ENCODE measurements around a stretch of chr7.

DNA sequence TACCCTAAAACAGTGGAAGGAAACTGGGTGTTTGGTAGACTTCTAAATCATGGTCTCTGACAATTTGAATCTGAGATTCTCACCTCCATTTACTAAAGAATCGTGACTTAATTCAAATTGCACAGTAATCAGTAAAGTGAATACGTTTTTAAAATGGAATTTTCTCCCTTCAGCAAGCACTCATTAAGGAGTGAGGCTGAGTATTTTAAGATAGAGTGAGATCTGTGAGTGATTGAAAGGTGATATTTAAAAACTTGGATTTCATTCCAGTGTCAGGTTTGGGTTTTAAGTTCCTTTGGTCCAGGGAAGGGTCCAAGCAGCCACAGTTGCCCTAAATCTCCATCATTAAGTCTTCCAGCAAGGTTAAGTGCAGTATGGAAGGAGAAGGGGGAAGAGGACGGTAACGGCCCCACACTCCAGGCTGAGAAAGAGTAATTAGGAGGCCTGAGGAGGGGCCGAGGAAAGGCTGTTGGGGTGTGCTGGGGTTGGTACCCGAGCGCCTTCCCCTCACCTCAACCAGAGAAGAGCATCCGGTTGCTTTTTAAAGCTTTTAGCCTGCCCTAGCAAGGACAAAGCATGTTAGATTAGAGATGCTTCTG lies 9.2 kb upstream of the ZSCAN21 start:
- PRO-cap = no peak
- RRBS, 2 experiments = no CpG with 5 or more reads among the region's 8 CpGs

DNA sequence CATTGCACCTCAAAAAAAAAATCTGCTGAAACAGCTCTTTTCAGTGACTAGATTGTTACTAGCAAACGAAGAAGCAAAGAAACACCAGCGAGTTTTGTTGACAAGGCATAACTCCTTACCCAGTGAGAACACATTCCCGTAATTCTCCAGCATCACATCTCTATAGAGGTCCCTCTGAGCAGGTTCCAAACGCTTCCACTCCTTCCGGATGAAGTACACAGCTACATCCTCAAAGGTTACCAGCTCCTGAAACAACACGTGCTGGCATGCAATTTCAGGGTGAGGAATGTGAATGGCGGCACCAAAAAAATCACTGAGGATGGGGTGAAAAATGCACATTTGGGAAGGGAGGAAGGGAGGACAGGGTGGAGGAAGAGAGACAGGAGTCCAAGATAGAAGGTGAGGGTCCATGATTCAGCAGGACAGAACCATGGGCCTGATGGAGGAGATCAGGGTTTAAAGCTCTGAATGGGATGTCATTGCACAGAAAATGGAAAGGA lies 6.5 kb downstream of the ZNF3 start:
- PRO-cap = no peak
- RRBS, 2 experiments = no CpG with 5 or more reads among the region's 7 CpGs

DNA sequence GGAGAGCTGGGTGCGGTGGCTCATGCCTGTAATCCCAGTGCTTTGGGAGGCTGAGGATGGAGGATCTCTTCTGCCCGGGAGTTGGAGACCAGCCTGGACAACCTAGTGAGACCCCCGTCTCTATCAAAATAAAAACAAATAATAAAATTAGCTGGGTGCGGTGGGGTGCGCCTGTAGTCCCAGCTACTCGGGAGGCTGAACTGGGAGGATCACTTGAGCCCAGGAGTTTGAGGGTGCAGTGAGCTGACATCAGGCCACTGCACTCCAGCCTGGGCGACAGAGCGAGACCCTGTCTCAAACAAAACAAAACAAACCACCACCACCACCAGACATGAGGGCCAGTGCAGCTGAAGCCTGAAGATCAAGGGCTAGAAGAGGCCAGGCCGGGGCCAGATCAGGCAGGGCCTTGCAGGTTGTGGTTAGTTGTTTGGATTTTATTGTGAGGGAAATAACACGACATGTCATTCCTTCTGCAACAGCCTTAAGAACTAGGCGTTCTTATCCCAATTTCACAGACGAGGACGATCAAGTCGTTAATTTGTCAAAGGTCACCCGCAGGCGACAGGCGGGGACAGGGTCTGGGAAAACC lies 461 bp upstream of the COPS6 start:
- PRO-cap = no peak
- RRBS, 2 experiments = no CpG with 5 or more reads among the region's 17 CpGs

- PRO-cap = no peak
- RRBS, 2 experiments = no CpG with 5 or more reads among the region's 10 CpGs
Observed at GRCh38 chr7:100089472-100090252, 893 bp downstream of the COPS6 start.

- PRO-cap = no peak
- RRBS, 2 experiments = no CpG with 5 or more reads among the region's 9 CpGs
Observed at GRCh38 chr7:100091818-100092714, 3.3 kb downstream of the COPS6 start.

- PRO-cap = no peak
- RRBS, 2 experiments = 75 to 89% methylated on average over 5 of the region's 24 CpGs
Observed at GRCh38 chr7:100121990-100123114, 2.9 kb downstream of the CNPY4 start.

GRCh38 chr7:100124791-100125353 lies 1.9 kb upstream of the MBLAC1 start:
- PRO-cap = no peak
- RRBS, 2 experiments = no CpG with 5 or more reads among the region's 4 CpGs

GRCh38 chr7:100157279-100157663 lies 1.3 kb downstream of the TRAPPC14 start:
- PRO-cap = no peak
- RRBS, 2 experiments = 20 to 34% methylated on average over 5 to 6 of the region's 12 CpGs

- PRO-cap = no peak
- RRBS, 2 experiments = no CpG with 5 or more reads among the region's 18 CpGs
Observed at GRCh38 chr7:100167553-100168434, 623 bp downstream of the GAL3ST4 start.

- PRO-cap = no peak
- RRBS, 2 experiments = no CpG with 5 or more reads among the region's 11 CpGs
Observed at GRCh38 chr7:100211106-100212044, 8.4 kb upstream of the PVRIG start.

- PRO-cap = no peak
- RRBS, 2 experiments = no CpG with 5 or more reads among the region's 12 CpGs
Observed at GRCh38 chr7:100334957-100335475, 22.9 kb upstream of the PILRB start.

DNA sequence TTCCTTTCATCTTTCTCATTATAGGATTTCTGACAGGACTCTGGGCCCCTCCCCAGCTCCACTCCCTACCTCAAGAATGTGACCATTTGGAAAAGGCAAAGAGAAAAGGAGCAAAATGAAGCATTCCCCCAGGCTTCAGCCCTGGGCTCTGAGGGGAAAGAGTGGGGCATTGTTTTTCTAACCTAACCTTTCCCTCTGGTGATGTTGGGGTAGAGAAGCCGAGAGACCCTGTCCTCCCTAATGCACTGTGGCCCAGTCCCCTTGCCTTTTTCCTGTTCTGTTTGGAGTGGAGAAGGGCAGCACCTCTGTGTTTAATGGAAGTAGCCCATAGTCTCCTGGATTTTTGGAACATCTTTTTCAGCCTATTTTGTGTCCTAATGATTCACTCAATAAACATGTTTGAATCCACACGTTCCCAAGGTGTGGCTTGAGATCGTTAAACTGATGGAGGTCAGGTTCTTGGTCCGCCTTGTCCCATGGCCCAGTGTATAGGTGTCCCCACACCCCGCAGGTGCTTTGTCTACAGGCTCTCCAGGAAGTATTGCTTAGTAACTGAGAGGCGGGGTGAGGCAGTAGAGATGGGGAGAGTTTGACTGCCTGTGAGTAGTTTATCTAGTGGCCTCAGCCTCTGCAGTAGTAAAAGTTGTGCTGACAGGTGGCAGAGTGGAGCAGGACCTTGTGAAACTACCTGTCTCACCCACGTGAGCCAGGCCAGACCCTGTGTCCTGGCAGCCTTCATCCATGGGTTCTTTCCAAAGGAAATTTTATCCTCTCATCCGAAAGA lies 16.8 kb upstream of the PILRB start:
- PRO-cap = no peak
- RRBS, 2 experiments = no CpG with 5 or more reads among the region's 8 CpGs

DNA sequence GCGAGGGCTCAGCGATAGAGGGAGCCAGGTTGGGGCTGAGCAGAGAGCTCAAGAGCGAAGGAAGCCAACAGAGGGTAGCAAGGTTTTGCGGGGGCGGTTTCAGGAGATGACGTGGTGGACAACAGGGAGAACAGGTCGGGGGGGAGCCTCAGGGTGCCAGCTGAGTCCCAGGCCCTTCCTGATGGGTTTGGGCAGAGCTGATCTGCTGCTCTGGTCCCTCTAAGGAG lies 6.6 kb upstream of the PILRA start:
- PRO-cap = no peak
- RRBS, 2 experiments = no CpG with 5 or more reads among the region's 7 CpGs

GRCh38 chr7:100381536-100381953 lies 8.3 kb downstream of the PILRA start:
- PRO-cap = no peak
- RRBS, 2 experiments = no CpG with 5 or more reads among the region's 32 CpGs

GRCh38 chr7:100434442-100435240 lies 1.7 kb downstream of the PPP1R35 start:
- PRO-cap = no peak
- RRBS, 2 experiments = no CpG with 5 or more reads among the region's 20 CpGs

GRCh38 chr7:100477151-100478058 lies 1.6 kb downstream of the TSC22D4 start:
- PRO-cap = no peak
- RRBS, 2 experiments = 12 to 19% methylated on average over 10 of the region's 39 CpGs

DNA sequence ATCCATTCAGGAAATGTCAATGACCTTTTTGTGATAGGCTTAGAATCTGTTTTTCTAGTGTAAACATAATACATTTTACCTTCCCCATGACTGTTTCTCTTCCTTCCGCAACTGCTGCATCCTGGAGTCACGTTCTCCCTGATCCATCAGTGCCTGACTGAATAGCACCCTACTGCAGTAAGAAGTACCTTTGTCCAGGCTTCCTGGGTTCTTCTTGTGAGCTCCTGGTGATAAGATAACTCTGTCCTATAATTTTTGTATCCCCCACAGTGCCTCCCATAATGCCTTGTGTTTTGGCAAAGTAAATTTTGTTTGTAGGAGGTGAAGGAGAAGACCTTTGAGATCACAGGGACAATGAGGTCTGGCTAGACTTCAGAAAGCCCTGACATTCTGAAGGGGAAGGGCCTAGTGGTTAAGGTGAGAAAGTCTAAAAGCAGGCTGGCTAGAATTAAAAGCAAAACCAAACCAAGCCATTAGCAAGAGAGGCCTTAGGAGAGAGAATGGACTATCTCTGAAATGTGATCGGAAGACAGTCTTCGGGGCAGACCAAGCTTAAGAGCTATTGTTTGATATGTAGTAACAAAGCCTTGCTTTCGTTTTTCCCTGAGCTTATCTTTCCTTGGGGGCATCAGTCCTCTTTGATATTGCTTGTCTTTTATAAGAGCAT lies 7.5 kb downstream of the AGFG2 start:
- PRO-cap = no peak
- RRBS, 2 experiments = no CpG with 5 or more reads among the region's 5 CpGs

DNA sequence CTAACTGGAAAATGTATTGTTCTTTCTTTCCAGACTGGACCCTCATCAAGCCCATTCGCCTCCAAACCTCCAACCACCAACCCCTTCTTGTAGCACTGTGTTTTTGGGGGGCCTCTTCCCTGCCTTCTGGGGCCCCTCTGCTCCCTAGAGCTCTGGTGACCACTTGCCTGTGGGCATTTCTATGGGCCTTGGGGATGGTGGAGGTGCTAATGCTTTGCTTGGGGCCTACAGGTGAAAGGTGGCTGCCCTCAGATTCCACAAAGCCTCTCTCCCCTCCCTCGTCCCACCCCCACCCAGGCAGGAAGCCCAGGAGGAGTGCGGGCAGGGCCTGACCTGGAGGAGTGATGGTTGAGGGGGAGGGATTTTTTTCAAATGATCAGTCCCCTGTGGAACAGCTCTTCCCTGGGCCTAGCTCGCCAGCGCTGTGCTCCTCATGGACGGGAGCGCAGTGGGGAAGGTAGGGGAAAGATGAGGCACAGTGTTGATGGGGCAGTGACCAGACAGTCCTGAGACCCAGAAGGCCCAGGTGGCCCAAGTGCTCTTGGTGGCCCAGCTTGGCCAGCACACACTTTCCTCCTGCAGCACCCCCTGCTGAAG lies 8.7 kb downstream of the SAP25 start:
- PRO-cap = no peak
- RRBS, 2 experiments = no CpG with 5 or more reads among the region's 7 CpGs

GRCh38 chr7:100572930-100573298 lies 786 bp downstream of the SAP25 start:
- PRO-cap = no peak
- RRBS, 2 experiments = no CpG with 5 or more reads among the region's 12 CpGs

DNA sequence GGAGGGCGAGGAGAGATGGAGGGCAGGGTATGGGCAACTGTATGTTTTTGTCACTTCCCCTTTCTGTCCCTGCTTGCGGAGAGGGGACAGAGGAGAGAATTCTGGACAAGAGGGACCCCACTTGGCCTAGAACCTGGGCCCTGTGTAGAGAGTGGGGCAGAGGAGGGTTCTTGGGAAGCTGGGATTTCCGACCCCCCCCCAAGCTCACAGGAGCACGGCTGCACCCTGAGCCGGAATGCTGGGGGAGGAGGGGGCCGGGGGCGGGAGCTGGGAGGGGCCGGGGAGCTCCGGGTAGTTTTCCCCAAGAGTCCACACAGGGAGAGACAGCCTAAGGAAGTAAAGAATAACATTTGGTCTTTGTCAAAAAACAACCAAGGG lies 1.8 kb downstream of the LRCH4 start:
- PRO-cap = no peak
- RRBS, 2 experiments = no CpG with 5 or more reads among the region's 9 CpGs

All from astrocyte (in vitro differentiated cells and primary cell).